Cardiac septum (tissue), 1 donor: ENCODE data around the gene SMIM28.

GRCh38 chr6:136789336-136789985, 2.8 kb downstream of the MAP3K5 start:
- PRO-cap: no peak

DNA sequence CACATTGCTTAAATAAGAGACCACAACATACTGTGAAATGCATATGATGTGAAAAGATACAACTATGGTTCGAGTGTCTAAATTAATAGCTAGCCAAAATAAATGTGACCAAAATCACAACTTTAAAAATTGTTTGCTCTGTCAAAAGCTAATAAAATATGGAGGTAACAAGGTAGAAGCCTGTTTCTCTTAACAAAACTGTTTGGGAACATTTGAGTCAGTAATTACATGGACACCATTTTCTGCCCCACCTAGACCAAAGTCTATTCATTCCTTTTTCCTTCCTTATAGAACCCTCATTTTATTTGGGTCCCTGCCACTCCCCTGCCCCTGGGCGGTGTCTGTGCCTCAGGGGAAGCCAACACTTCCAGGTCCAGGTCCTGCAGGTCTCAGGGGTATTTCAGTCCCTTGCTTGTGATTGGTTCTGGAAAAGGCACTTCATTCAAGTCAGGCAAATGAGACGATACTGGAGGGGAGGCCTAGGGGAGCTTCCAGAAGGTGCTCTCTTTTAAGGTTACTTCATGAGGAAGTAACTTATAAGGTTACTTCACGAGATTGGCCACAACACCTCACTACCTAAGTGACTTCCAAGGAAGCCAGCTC, 42.2 kb downstream of the SLC35D3 start:
- PRO-cap: no peak

DNA sequence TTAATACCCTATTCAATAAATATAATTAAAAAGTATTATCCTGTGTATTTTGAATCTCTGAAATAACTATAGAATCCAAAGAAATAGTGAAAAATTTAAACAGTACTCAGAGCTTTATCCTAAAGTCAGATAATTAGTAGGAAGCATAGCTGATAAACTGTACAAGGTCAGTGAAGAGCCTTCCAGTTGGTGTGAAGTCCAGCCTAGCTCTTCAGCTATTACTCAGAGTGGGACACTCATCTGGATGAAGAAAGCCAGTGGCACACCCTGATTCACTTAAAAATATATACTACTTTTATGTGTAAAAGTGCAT, 3.1 kb downstream of the IFNGR1 start:
- PRO-cap: no peak

- PRO-cap: bidirectional peak, plus-strand start at chr6:137218214, minus-strand start at chr6:137218007
Measured at GRCh38 chr6:137217748-137218274, 1.4 kb downstream of the IFNGR1 start.

- PRO-cap: no peak
Measured at GRCh38 chr6:137647785-137648097, 153.5 kb upstream of the OLIG3 start.

- PRO-cap: no peak
Measured at GRCh38 chr6:137728669-137729413, 138.2 kb upstream of the TNFAIP3 start.

DNA sequence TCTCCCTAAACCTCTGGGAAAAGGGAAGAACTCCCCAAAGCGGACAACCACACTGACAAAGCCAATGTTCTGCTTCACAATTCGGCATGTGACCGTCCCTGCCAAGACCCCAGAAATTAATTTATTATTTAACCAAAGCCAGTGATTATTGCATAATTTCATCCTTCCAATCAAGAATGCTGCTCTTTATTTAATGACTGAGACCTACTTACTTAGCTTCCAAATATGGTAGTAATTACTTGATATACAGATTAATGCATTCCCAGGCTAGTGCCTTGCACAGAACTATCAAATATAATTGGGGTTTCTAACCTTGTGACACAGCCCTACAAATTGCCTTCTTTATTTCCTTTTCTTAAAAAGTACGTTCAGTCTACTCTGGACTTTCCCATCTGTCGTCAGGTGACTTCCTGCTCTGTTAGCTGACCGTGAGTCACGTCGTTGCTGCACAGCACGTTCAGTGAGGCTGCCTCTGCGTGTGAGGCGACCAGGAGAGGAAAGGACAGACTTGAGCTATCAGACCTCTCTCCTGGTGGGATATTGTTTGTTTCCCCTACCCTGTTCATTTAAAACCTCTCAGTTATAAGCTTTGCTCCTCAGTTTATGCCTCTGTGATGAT, 55.8 kb upstream of the TNFAIP3 start:
- PRO-cap: unidirectional peak, plus-strand start at position 460 of the sequence

DNA sequence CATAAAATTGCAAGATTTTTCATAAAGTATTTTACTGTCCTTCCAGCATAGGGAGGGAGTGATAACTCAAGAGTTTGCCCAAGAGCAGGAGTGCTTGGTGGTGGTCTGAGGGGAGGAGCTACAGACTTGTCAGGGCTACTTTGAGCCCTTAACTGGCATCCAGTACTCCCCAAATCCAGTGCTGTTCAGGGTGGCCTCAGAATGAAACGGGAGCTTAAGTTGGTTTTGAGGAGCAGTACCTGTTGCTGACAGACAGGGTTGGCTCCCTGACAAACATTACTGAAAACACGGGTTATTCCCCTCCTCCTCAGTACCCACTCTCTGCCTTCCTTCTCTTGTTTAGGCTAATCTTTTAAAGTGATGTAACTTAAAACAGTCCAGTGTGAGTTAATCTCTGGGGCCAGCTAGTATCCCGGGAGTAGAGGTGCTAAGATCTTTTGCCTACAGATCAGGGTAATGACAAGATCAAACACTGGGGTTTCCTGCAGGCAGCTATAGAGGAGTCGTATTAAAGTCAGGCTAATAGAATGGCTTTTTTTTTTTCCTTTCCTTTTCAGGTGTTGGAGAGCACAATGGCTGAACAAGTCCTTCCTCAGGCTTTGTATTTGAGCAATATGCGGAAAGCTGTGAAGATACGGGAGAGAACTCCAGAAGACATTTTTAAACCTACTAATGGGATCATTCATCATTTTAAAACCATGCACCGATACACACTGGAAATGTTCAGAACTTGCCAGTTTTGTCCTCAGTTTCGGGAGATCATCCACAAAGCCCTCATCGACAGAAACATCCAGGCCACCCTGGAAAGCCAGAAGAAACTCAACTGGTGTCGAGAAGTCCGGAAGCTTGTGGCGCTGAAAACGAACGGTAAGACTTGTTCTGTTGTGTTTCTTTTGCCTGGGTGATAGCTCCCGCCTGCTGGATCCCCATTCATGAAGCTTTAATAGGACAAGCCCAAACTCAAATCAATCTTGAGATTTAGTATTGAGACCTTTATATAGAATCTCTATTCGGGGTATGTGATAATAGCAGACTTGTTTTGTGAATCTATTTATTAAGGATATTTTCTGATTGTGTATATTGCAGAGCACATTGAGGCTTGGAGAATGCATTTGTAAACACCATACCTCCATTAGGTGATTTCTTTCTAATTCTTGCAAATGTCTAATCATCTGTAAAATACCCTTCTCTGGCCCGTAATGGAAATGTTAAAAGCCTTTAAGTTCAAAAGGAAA, 4.0 kb downstream of the TNFAIP3 start:
- PRO-cap: no peak

GRCh38 chr6:137878299-137879013, 11.4 kb downstream of the TNFAIP3 start:
- PRO-cap: no peak

DNA sequence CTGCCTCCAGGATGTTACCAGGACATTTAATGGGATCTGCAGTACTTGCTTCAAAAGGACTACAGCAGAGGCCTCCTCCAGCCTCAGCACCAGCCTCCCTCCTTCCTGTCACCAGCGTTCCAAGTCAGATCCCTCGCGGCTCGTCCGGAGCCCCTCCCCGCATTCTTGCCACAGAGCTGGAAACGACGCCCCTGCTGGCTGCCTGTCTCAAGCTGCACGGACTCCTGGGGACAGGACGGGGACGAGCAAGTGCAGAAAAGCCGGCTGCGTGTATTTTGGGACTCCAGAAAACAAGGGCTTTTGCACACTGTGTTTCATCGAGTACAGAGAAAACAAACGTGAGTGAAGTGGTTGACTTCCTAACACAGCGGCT, 11.9 kb downstream of the TNFAIP3 start:
- PRO-cap: no peak

DNA sequence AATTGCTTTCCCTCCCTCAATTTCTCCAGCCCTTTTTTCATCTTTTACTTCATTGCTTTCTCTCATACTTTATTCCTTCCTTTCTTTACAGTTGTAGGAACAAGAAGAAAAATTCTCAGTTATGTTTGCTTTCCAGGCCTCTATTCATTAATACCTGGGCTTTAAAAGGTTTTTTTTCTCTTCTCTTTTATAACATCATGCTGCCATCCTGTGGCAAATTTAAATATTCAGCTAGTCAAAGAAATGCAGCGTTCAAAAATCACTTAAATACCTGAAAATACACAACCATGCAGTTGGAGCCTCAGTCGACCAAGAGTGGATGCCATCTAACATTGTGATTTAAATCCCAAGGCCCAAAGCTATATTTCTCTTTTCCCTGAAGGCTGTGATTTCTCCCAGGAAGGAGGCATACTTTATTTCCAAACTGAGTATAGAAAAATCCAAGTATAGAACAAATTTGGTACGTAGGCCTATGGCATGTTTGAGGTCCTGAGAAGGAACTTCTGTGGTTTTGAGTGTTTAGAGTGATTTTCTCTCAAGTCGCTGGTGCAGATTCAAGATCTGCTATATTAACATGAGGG, 108.7 kb downstream of the TNFAIP3 start:
- PRO-cap: no peak

GRCh38 chr6:138377622-138378168, at the start of gene SMIM28:
SMIM28 (plus strand) TSS chr6:138377905.
- PRO-cap: no peak

GRCh38 chr6:138378531-138378953, 837 bp downstream of the SMIM28 start:
- PRO-cap: no peak

GRCh38 chr6:139133453-139133652, 1.5 kb upstream of the HECA start:
- PRO-cap: unidirectional peak, plus-strand start at chr6:139133503

DNA sequence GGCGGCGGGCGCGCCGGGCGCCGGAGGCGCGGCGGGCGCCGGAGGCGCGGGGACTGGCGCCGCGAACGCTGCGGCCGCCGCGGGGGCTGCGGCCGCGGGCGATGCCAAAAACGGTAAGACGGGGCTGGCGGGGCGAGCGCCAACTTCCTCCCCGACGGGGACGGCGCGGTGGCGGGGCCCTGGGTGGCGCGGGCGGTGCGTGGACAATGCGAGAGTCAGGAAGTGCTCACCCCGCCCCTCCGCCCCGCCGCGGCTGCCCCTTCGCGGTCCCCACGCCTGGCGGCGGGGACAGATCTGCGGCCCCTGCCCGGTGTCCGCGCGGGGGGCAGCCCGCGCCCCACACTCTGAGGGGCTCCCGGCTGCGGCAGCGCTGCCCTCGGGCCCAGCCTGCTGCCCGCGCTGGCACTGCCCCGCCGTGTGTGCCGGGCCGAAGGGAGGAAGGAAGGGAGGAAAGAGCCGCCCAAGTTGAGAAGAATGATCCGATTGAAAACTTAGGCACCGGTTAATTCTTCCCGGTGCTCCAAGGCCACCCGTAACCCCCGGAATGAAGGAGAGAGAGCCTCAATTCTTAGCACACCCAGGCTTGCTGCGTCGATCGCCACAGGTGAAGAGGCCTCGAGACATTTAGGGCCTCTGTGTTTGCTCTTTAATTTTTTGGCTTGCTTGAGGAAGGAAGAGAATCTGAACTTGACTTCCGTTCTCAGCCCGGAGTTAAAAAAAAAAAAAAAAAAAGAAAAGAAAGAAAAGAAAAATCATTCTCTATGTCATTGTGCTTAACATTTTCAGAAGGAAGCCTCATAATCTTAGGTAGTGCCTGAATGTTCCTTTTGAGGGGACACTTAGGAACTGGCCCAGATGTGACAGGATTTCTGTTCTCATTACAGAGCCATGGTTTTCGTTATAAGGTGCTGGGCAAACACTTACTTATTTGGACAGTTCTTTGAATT, 948 bp downstream of the HECA start:
- PRO-cap: unidirectional peak, plus-strand start at position 264 of the sequence; unidirectional peak, minus-strand start at position 421 of the sequence; unidirectional peak, minus-strand start at position 626 of the sequence

DNA sequence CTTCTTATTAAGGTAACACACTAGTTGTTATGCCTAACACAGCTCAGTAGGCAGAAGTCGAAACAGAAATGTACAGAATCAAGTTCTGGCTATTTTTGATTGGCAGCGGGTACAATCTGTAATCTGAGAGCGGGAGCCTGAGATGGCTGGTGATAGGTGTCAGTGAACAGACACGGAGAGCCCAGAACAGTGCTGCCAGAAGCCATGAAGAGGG, 11.5 kb downstream of the HECA start:
- PRO-cap: no peak

DNA sequence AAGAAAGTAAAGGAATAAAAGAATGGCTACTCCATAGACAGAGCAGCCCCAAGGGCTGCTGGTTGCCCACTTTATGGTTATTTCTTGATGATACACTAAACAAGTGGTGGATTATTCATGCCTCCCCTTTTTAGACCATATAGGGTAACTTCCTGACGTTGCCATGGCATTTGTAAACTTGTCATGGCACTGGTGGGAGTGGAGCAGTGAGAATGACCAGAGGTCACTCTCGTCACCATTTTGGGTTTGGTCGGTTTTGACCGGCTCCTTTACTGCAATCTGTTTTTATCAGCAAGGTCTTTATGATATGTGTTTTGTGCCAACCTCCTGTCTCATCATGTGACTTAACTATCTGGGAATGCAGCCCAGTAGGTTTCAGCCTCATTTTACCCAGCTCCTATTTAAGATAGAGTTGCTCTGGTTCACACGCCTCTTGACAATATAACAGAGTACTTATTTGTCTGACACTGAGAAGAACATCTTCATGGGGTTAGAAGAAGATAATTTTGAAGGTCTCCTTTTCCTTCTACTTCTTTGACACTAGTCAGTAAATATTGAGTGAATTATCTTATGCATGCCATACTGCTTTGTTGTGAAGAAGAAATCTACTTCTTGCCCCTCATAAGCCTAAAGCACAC, 22.2 kb downstream of the HECA start:
- PRO-cap: no peak

DNA sequence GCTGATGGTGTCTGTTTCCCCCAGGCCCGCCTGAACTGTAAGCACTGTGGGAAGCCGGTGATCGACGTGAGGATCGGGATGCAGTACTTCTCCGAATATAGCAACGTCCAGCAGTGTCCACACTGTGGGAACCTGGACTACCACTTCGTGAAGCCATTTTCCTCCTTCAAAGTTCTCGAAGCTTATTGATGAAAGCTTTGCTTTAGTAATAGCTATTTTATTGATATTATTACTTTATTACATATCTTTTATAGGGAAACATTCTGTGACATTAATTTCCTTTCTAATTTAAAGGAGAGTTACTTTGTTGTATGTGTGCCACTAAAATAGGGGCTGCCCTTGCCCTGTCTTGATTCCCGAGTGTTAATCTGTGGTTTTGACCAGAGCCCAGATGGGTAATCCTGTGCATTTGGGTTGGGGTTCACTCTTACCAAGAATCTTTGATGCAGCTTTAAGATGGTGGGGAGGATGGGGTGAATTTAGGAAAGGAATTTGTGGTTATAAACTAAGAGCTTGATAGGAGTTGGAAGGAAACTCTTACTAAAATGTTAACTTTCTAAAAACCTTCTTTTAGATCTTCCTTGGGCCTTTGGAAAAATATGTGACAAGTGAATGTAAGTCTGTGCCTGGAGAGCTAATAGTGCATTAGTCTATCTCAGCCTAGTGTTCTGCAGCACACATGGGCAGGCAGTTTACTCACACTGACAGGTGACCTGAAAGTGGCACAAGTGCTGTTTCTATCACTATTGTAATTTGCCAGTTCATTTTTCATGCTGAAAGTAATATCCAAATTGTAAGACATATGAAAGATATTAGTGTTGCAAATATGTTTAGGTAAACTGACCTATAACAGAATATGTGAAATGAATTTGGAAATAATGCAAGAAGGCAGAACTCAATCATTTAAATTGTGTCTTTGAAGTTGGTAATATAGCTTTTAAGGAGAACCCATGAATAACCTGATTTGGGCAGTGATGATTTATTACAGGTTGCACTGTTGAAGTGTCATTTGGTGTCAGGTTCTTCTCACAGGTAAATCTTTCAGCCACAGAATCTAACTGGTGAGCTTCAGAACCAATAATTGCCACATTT, 42.4 kb downstream of the HECA start:
- PRO-cap: no peak

DNA sequence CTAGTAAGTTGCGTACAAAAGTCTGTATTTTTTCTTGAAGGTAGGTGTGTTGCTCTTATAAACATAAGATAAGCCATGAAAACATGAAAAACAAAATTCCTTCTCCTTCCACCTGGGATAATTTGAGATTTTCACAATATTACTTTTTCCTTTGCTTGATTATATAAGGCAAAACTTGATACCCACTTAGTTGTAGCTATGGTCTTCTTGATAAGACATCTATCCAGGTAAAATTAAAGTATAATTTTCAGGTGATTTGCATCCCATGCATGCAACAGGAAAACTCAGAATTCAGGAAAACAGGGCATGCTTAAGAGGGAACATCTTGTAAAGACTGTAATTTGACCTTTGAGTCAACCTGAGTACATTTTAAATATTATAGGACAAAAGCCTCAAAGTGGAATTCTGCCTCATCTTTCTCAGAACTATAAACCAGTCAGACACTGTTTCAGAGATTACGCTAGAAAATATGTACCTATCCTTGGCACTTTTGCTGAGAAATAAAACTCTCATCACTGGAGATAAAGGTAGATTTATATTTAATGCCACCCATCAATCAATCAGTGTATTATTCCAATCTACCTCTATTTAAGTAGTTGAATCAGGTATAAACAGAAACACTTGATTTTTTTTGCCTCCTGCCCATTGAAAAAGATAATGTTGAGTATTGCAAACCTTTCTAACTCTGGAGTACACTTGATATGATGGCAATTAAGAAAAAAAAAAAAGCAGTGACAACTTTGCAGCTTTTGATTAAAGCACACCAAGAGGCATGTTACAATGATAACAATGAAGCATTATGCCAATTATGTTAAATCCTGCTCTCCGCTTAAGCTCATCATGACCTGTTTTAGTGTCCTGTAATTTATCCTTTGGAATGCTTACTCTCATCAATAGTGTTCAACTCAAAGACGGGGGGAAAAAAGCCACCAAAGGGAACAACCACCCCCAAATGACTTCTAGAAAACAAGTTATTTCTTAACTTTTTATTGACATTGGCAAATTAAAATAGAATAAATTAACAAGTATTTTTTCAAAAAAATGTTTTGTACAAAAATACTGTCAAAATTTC, 2.8 kb downstream of the CITED2 start:
- PRO-cap: no peak

DNA sequence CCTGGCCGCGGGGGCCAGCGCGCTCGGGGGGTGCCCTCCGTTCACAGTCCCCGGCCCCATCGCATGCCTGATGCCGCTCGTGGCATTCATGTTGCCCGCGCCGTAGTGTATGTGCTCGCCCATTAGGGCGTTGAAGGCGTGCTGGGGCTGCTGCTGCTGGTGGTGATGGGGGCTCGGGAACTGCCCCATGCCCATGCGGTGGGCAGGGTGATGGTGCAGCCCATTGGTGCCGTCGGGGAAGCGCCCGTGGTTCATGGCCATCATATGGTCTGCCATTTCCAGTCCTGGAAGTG, 833 bp downstream of the CITED2 start:
- PRO-cap: no peak